Measurements from ENCODE around the gene RIPK1.

DNA sequence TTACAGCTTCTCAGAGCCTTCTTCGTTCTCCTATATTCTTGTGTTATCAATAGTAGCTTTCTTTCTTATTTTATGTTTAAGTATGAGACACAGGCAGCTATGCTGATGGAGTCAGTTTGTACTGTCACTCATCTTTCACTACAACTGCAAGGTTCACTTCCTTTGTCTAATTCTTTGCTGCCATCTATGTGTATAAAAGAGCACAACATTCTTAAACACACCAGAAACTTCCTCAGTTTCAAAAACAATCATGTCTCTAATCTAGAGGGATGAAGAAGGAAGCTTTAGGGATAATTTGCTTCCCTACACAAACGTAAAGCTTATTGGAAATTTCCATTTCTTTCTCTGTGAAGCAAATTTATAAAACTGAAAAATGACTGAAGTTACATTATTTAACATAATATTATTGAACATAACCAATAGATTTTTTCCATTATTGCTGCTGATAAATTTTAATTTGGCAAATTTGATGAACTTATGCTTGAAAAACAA, 141.1 kb downstream of the GMDS start:
- RRBS: no CpG with 5 or more reads among the region's 2 CpGs

- RRBS: 99% methylated on average over 6 of the region's 61 CpGs
Observed at GRCh38 chr6:2763454-2764497, 1.4 kb upstream of the WRNIP1 start.

DNA sequence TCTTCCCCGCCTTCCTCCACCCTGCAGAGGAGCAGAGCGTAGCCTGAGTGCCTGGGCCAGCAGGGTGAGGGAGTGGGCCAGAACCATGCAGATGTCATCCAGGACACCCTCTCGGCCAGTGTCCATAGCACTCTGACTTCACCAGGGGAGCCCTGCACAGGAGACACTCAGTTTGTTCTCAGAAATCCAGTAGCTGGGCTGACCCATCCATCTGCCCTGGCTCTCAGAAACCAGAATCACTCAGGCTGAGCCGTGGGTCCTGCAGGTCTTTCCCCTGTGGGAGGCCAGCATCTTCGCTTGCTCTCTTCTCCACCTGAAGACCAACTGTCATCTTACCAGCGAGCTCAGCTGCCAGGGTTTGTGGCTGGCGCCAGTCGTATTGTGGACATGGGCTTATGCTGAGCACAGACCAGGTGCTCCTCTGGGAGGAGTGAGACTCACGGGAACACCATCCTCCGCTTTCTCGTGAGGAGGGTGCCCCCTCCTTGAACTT, 17.0 kb downstream of the WRNIP1 start:
- RRBS: no CpG with 5 or more reads among the region's 11 CpGs

GRCh38 chr6:2809508-2810305, 32.0 kb downstream of the SERPINB1 start:
- RRBS: no CpG with 5 or more reads among the region's 12 CpGs

DNA sequence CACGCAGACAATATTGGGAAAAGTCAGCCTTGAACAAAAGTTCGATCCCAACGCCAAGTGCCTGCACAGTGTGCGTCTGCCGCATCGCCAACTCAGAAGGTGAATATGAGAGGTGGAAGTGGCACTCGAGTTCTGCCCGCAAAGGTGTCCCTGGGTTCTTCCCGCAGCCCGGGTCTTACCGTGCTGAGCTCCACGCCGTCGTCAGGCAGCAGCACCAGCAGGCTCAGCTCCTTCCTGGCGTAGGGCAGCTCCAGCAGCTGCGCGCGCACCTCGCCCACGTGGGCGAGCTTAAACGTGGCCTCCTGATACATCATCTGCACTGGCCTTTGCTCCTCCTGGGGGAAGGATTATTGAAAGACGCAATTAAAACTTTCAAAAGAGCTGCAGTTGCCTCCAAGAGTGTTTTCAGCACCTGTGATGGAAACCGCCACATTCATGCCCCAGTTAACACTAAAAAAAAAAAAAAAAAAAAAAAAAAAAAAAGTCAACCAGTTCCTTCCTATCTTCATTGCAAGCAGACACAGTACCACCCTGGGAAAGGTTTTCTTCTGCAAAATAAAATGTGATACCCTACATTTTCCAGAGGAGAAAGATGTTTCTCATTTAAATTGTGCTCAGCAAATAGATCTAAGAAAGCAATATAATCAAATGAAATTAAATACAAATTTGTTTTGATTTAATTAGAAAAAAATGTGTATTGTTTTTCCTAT, 11.3 kb downstream of the SERPINB9 start:
- RRBS: no CpG with 5 or more reads among the region's 24 CpGs

DNA sequence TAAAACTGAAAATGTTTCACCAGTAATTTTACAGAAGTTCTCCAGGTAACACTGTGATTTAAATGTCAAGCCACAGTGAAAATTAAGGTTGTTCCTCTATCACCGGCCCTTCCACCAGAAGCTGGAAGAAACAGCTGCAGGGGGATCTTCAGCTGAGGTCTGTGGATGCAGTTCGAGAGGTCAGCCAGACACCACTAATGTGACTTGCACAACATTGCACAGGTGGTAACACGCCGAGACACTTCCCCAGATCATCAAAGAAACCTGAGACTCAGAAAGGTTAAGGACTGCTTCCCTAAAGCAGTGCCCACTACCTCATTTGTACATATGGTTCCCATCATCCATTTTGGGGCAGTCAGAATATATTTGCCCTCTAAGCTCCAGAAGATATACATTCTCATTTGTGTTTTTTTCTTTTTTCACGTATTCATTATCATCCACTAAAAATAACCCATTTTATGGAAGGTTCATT, 8.1 kb upstream of the SERPINB9 start:
- RRBS: no CpG with 5 or more reads among the region's 5 CpGs

- RRBS: no CpG with 5 or more reads among the region's 39 CpGs
Observed at GRCh38 chr6:2952513-2953622, 18.5 kb downstream of the SERPINB6 start.

GRCh38 chr6:2976443-2976860, 5.1 kb upstream of the SERPINB6 start:
- RRBS: no CpG with 5 or more reads among the region's 7 CpGs

DNA sequence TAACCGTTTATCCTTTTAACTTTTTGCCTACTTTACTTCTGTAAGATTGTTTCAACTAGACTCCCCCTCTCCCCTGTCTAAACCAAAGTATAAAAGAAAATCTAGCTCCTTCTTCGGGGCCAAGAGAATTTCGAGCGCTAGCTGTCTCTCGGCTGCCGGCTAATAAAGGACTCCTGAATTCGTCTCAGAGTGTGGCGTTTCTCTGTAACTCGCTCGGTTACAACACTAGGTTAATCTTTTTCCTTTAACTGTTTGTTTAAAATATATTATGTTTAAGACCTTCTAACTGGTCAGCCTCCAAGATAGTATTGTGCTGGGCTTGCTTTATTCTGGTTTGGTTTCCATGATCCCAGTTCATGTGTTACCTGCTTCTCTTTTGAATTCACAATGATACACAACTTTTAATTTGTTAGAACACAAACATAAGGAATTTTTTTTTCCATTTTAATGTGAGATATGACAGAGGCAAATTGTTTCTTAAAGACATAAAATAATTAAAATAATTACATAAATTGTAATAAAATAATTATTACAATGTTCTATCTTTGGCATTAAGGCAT, 8.6 kb upstream of the NQO2 start:
- RRBS: no CpG with 5 or more reads among the region's 10 CpGs

DNA sequence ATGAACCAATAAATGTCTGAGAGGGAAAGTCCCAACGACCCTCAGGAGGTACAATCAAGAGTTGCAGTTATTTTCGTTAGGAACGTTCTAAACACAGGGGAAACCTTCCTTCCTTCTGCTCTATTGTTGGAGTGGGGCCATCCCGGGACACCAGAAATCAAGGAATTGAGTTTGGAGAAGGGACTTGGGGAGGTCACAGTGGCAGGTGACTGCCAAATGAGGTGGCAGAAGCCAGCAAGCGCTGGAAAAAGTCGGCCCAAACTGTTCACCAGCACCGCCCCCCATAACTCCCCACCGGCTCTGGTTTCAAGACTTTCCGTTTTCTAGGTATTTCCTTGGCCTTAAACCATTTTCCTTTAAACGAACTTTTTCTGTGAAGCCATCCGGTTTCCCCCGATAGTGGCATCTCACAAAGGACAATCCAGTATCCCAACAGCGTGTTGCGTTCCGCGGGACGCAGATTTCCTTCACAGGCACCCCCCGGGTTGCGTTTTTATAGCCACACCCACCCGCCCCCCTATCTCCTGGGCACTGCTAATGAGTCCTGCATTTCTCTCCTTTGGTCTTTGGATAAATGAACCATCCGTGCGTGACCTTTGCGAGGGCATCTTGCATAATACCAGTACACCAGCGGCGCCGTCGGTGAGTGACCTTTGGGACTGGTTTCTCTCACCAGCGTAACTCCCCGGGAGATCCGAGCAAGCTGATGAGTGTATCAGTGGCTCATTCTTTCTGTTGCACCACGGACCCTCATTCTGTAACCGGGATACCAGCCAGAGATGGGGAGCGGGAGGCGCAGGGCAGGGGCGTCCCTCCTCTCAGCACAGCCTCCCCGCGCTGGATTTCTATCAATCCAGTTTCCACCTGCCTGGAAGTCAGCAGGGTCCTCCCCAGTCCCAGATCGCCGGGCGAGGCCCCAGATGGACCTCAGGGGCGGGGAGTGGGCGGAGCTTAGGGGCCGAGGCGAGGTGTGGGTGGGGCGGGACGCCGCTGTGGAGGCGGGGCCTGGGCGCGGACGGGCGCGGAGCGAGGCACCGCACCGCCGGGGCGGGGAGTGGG, 647 bp upstream of the NQO2 start:
- RRBS: 3% methylated on average over 7 of the region's 58 CpGs

DNA sequence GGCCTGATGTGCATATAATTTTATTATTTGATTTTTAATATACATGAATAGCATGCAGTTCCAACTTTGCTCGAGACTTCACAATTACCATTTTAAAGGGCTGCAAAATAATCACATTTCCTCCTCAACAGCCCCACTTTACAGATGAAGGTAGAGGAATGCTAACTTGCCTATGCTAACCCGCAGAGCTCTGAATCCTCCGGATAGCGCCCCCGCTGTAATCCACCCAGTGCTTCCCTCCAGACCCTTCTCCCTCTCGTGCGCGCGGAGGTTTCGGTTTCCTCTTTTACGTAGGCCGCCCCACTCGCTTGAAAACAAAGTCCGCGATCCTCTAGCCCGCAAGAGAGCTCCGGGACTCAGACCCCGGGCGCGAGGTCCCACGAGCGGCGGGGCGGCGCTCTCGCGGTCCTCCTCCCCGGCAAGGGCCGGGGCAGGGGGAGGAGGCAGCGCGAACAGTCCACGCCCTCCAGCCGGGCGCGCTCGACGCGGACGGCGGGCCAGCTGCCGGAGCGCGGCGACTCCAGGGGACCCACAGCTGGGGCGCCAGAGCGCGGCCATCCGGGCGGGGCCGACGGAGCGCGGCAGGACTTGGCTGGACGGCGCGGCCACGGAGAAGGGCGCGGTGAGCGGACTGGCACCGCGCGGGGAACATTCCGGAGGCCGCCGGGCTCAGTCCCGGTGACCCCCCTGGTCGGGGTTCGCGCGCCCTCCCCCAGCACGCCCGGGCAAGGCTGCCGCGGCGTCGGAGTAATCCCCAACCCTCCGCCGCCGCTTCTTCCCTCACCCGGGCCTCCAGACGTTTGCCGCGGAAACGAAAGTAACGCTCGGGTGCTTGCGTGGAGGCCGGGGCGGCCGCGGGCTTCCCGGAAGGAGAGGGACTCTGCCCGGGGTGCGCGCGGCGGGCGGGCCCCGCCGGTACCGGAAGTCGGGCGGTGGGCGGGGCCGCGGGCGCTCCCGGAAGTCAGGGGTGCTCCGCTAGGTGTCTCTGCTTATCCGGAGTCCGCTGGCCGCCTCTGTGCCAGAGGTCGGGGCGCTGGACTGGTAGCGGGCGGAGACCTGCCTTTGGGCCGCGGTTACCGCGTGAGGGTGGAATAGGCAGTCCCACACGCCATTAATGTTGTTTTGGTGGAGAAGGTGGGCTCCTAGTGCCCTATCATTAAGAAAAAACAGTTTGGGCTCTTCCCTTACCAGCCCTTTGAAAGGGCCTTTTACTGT, at the start of gene RIPK1:
TSS of gene RIPK1 (plus strand) at position 455 of the 1,215 bp plus-strand sequence.
- RRBS: 1% methylated on average over 66 of the region's 122 CpGs

GRCh38 chr6:3083034-3083529, 14.8 kb downstream of the RIPK1 start:
- RRBS: no CpG with 5 or more reads among the region's 16 CpGs

DNA sequence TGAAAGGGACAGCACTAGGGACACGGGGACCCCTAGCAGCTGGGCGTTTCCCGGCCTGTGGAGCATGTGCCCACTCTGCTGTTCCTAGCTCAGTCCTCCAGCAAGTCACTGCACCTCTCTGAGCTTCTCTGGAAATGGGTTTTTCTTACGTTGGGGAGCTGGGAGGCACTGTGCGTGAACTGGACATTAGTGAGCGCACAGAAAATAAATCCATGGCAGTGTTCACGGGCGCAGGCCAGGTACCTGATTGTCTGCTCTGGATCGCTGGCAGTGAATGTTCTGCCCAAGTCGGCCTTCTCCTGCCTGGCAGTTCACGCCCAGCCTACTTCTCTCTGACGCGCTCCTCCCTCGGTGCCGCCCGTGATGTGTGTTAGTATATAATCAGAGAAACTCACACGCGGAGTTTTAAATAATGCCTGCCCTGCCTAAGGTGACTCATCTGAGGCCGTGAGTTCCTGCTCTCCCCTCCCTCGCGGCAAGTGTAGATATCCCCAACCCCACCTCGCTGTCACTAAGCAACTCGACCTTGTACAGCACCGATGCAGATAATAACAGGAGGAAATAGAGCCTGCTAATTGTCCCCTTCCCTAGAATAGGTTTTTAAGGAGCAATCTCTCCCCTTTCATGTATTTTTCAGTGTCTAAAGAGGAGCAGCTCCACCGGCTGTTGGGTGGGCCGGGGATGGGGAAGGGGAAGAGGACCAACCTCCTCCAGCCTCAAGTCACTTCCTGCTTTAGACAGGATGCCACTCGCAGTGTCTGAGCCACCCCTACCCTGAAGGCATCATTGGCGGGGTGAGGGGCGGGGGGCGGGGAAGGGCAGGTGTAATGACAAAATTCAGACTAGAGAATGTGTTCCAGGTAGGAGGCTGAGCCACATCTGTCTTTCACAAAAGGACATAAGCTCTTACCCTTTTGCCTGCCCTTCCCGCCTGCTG, 2.9 kb upstream of the TUBB2A start:
- RRBS: no CpG with 5 or more reads among the region's 31 CpGs

DNA sequence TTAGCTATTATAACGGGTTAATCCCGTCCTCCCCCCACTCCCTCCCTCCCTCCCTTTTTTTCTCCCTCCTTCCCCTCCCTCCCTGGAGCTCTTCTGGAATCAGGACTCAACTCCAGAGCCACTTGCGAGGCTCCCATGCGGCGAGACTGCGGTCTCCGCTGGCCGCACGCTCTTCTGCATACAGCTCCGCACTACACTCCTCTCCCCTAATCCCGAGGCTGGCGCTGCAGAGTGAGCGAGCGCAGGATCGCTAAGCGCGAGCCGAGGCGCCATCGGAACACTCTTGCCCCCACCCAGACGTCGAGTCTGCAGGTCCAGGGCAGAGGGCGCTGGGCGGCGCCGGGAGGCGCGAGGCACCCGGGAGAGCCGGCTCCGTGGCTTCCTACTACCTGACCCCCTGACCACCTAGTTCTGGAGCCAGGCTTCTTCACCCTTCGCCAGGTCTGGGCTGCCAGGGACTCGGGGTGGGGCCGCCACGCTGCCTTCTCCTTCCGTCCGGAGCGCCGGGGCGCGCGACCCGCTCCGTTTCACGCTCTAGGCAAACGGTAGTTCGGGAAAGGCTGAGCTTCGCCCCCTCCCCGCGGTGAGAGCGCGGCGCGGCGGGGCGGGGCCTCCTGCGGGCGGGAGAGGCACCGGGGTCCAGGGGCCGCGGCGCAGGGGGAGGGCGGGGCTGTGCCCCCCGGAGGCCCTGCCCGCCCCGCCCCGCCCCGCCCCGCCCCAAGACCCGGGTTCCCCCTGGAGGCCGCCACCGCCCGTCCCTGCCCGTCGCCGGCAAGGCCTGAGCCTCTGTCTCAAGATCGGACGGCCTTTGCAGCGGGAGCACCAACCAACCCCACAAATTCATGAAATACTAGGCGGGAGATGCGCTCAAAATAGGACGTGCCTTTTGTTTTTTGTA, 5.4 kb upstream of the TUBB2A start:
- RRBS: 2% methylated on average over 18 of the region's 82 CpGs

DNA sequence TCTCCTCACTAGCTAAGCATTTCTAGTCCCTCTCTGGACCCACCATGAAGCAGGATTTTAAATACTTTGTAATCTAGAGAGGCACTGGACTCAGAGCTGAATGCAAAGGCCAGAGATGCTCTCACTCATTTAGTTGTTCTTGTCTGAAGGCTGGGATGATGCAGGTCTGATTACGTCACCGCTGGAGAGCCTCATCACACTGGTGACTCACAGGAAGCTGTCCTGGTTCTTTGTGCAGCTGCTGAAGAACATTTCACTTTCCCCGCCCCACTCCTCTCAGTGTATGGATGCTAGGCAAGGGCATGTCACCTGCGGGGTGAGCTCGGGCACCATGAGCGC, 19.4 kb upstream of the TUBB2A start:
- RRBS: no CpG with 5 or more reads among the region's 6 CpGs

DNA sequence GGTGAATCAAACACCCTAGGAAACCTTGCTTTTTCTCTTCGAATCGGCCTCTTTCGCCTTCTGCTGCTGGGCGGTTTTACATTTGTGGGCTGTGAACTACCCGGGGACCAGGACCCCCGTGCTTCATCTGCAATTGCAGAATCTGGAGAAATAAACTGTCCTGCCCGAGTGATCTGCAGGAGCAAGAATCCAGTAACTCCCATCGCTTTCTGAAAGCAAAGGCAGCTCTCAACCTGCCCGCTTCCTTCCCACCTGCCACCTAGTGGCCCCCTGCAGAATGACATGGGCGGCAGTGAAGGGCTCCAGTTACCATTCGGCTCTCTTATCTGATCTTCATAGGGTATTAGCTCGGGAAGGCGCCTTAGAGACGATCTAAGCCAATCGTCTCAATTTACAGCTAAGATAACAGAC, 7.4 kb upstream of the PSMG4 start:
- RRBS: no CpG with 5 or more reads among the region's 15 CpGs

- RRBS: 93% methylated on average over 6 of the region's 15 CpGs
Observed at GRCh38 chr6:3252489-3252969, 6.2 kb upstream of the PSMG4 start.

GRCh38 chr6:3268905-3270068, 10.5 kb downstream of the PSMG4 start:
- RRBS: no CpG with 5 or more reads among the region's 34 CpGs

DNA sequence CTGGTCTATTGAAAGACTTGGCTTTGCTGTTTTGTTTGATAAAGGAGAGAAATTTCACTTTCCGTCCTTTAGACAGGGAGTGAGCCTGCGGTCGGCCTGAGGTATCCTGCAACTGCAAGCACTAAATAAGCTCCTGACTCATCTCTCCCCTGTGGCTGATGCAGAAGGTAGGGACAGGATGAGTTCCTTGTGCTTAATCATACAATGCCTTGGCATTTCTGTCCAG, 23.3 kb downstream of the PSMG4 start:
- RRBS: no CpG with 5 or more reads among the region's 3 CpGs

- RRBS: no CpG with 5 or more reads among the region's 1 CpG
Observed at GRCh38 chr6:3331551-3331846, 72.8 kb downstream of the PSMG4 start.

Data from HCT116 (cell line).